Breast epithelium (tissue), 2 donors: ENCODE results near the genes NKX3-2 and CPEB2.

GRCh38 chr4:10724240-10724635 is 39.7 kb upstream of the CLNK start:
- PRO-cap = no peak
- RAMPAGE, long total RNA, 2 experiments = no peak in any of the 2 experiments

GRCh38 chr4:11401126-11401508 is 27.6 kb downstream of the HS3ST1 start:
- PRO-cap = no peak
- RAMPAGE, long total RNA, 2 experiments = no peak in any of the 2 experiments

GRCh38 chr4:11424768-11425480 is 3.8 kb downstream of the HS3ST1 start:
- PRO-cap = no peak
- RAMPAGE, long total RNA, 2 experiments = no peak in any of the 2 experiments

DNA sequence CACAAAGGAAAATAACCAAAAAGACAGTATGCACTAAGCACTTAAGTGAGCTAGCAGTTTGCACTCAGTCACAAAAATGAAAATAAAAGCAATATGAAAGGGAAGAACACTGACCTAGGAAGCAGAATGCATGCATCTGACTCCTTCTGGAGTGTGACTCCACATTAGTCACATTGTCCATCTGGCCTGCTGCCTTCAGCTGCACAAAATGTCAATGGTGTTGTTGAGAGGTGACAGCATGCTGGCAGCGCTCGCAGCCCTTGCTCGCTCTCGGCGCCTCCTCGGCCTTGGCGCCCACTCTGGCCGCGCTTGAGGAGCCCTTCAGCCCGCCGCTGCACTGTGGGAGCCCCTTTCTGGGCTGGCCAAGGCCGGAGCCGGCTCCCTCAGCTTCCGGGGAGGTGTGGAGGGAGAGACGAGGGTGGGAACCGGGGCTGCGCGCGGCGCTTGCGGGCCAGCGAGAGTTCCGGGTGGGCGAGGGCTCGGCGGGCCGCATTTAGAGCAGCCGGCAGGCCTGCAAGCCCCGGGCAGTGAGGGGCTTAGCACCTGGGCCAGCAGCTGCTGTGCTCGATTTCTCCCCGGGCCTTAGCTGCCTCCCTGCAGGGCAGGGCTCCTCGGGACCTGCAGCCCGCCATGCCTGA is 874.8 kb downstream of the RAB28 start:
- PRO-cap = no peak
- RAMPAGE, long total RNA, 2 experiments = no peak in any of the 2 experiments

- PRO-cap = no peak
- RAMPAGE, long total RNA, 2 experiments = no peak in any of the 2 experiments
These were observed 239.7 kb downstream of the RAB28 start for GRCh38 chr4:13244384-13244817.

DNA sequence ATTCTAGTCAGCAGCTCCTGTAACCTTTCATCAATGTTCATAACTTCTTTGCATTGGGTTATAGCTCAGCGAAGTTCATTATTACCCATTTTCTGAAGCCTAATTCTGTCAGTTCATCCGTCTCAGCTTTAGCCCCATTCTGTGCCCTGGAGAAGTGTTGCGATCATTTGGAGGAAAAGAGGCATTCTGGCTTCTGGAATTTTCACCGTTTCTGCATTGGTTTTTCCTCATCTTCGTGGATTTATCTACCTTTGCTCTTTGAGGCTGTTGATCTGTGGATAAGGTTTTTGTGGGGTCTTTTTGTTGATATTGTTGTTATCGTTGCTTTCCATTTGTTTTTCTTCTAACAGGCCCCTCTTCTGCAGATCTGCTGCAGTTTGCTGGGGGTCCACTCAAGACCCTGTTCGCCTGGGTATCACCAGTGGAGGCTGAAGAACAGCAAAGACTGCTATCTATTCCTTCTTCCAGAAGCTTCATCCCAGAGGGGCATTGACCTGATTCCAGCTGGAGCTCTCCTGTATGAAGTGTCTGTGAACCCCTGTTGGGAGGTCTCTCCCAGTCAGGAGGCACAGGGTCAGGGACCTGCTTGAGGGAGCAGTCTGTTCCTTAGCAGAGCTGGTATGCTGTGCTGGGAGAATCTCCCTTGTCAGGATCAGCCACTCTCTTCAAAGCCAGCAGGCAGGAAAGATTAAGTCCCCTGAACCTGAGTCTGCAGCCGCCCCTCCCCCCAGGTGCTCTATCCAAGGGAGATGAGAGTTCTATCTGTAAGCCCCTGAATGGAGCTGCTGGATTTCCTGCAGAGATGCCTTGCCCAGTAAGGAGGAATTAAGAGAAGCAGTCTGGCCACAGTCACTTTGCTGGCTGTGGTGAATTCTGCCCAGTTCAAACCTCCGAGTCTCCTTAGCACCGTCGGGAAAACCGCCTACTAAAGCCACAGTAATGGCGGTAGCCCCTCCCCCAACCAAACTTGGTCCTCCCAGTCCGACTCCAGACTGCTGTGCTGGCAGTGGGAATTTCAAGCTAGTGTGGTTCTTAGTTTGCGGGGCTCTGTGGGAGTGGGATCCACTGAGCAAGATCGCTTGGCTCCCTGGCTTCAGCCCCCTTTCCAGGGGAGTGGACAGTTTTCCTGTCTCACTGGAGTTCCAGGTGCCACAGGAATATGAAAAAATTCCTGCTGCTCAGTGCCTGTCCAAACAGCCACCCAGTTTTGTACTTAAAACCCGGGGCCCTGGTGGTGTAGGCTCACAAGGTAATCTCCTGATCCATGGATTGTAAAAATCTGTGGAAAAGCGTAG is 38.4 kb downstream of the RAB28 start:
- PRO-cap = no peak
- RAMPAGE, long total RNA, 2 experiments = no peak in any of the 2 experiments

- PRO-cap = no peak
- RAMPAGE, long total RNA, 2 experiments = no peak in any of the 2 experiments
These were observed at the start of gene NKX3-2 for GRCh38 chr4:13543842-13544557. NKX3-2 (minus strand) TSS chr4:13544508.

DNA sequence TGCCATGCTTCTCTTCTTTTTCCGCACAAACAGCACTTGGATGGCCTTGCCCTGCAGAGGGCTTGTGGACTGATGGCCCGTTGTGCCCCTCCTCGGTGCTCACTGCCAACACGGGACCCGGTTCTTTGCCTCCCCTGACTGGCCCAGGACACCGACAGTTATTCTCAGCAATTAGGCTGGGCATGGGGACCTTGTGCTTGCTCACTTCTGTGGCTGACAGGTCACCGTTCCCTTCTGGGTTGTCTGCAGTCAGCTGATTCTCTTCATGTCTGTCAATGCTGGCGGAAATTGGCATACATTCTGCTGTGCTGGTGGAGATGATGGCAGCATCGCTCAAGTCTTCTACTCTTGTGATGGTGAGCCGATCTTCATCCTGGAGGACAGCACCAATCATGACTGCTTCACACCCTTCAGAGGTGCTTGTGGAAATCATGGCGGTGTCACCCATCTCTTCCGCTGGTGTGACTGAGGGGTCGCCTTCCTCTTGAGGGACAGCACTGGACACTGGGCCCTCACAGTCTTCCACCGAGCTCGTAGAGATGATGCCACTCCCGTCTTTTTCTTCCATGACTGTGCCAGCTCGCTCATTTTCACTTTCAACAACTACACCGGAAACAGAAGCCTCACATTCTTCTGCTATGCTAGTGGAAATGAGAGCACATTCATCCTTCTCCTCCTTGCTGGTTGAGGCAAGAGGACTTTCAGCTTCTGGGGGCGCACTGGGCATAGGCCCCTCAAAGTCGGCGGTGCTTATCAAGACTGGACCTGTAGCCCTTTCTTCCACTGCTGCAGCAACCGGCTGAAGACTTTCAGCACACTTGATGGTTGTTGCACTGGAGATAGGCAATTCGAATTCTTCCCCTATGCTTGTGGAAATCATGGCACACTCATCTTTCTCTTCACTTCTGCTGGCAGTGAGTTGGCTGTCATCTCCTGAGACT is 27.7 kb downstream of the BOD1L1 start:
- PRO-cap = no peak
- RAMPAGE, long total RNA, 2 experiments = no peak in any of the 2 experiments

DNA sequence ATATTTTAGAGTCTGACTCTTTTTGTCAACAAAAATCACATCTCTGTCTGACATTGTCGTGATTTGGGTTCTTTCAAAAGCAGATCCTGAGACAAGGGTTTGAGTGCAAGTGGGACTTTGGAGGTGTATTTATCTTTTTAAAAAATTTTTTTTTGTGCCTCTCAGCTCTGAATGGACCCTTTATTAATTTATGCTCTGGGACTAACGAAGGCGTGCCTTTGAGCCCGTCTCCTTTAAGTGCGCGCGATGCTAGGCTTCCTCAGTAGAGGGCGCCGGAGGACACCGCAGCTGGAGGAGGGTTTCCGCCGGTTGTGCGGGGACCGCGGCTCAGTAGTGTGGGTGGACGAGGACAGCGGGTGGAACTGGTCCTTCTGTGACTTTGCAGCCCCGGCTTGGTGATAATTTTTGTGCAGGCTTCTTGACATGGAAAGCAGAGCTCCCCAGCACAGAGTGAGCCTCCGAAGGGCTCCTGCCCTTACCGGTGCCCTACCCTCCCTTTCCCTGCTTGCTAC is 26.5 kb upstream of the BOD1L1 start:
- PRO-cap = no peak
- RAMPAGE, long total RNA, 2 experiments = no peak in any of the 2 experiments

DNA sequence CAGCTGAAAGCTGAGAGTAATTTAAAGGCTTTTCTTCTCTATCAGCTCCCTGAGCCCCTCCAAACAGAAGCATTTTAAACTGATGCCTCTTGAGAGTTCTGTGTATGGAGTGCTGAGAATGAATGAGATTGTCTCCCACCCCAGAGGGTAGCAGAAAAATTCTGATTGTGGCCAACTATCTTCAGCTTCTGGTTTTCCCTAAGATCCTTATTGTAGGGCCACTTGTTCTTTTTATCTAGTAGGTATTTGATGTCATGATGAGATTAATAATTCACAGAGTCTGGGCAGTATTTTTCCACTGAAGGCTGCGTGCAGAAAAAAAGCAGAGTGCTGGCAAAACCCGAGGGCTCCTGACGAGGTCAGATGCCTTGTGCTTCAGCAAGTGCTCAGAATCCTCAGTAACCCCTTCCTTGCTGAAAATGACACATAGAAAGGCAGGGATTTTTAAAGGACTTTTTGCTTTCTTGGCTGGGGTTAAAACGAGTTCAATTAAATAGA is 363.7 kb upstream of the BOD1L1 start:
- PRO-cap = no peak
- RAMPAGE, long total RNA, 2 experiments = no peak in any of the 2 experiments

GRCh38 chr4:15002399-15002629 is at the start of gene CPEB2:
CPEB2 (plus strand) TSS chr4:15002481.
- PRO-cap = bidirectional peak, plus-strand start at chr4:15002483, minus-strand start at chr4:15002308
- RAMPAGE, long total RNA, 2 experiments = no peak in any of the 2 experiments

GRCh38 chr4:15007008-15007840 is 4.9 kb downstream of the CPEB2 start:
- PRO-cap = no peak
- RAMPAGE, long total RNA, 2 experiments = no peak in any of the 2 experiments

DNA sequence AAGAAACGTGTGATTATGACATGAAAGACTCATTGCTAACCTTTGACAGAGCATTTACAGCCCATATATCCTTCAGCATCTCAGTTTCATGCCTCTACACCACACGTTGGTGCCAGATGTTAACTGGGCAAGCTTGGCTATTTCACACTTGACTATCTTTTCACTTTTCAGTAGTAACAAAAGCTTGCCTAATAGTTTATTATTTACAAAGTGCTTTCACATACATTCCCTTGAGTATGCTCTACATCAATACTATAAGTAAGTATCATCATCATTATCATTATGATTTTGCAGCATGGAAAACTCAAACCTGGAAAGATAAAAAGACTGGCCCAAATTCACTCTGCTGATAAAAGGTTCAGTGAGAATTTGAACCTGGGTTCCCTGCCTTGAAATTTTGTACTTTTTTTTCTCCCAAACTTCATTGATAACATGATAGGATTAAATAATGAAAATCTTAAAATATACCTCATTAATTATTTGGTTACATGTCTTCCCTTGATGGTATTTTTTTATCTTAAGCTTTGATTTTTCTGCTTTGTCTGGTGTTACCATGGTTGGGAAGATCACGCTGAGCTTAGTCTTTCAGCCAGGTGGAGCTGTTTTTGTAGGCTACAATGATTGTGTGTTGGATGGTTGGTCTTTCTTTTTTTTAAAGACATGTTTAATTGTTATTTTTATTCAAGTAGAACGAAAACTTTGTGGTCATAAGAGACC is 65.0 kb upstream of the C1QTNF7 start:
- PRO-cap = no peak
- RAMPAGE, long total RNA, 2 experiments = no peak in any of the 2 experiments

- PRO-cap = no peak
- RAMPAGE, long total RNA, 2 experiments = no peak in any of the 2 experiments
These were observed 14.5 kb upstream of the CC2D2A start for GRCh38 chr4:15455071-15455684.

DNA sequence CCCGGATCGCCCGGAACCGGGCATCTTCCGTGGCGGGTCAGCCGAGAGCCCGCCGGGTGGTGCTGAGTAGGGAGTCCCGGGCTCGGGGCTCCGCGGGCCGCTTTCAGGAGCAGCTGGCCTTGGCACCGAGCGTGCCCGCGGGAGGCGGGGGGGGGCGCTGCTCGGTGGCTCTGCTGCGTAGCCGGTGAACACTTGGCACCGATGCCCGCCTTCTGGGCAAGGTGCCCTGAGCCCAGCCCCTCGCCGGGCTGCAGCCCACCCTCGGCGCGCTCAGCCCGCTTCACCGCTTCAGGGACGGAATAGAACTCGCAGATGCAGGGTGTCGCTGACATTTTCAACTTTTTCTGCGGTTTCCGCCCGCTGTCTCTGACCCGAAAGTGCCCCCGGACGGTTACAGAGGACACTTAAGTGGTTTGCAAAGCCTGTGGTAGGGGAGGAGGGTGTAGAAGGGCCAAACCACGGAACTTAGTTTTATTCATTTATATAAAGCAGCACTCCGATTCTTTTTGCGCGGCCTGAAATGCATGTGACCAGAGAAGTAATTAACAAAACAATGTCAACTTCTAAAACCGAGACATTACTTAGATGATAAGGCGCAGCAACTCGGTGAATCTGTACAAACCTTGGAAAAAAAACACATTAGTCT is 712 bp downstream of the CD38 start:
- PRO-cap = no peak
- RAMPAGE, long total RNA, 2 experiments = no peak in any of the 2 experiments

DNA sequence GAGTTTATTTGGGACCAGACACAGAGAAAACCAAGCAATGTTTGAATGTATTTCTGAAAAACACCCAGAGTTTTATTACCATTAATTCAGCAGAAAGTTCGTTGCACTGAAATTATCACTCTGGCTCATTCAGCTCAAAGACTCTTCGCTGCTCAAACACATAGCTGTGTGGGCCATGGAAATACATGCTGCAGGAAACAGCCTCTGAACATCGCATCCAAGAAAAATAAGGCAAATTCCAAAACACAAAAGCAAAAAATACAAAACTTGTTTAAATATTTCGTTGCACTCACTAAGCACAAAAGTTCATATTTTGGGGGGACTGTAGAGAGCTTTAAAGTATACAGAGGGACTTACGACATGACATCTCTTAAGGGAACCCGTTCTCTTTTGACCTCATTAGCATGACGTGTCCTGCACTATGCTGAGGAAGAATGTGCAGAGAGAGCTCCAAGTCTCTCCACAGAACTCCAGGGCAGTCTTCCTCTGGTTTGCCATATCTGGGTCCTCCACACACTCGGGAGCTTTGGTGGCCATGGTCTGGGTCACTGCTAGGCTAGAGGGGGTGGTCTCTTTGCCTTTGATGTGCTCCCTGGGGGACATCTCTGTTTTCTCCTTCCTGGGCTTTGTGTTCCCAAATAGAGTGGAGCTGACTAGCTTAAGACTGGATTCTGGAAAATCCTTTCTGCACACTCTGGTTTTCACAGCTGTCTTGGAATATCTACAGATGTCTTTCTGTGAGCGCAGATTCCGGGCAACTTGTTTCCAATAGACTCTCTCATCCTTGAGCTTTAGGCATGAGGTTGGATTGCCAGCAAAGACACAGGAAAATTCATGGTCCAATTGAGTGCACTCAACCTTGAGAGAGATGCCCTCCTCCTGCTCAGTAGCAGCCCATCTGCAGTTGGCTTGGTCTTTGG is 2.8 kb downstream of the FGFBP1 start:
- PRO-cap = no peak
- RAMPAGE, long total RNA, 2 experiments = no peak in any of the 2 experiments

GRCh38 chr4:16032898-16033259 is 50.9 kb downstream of the PROM1 start:
- PRO-cap = no peak
- RAMPAGE, long total RNA, 2 experiments = no peak in any of the 2 experiments

GRCh38 chr4:16118135-16118612 is 34.4 kb upstream of the PROM1 start:
- PRO-cap = no peak
- RAMPAGE, long total RNA, 2 experiments = no peak in any of the 2 experiments

- PRO-cap = no peak
- RAMPAGE, long total RNA, 2 experiments = no peak in any of the 2 experiments
These were observed 1.9 kb downstream of the TAPT1 start for GRCh38 chr4:16224148-16225088.

DNA sequence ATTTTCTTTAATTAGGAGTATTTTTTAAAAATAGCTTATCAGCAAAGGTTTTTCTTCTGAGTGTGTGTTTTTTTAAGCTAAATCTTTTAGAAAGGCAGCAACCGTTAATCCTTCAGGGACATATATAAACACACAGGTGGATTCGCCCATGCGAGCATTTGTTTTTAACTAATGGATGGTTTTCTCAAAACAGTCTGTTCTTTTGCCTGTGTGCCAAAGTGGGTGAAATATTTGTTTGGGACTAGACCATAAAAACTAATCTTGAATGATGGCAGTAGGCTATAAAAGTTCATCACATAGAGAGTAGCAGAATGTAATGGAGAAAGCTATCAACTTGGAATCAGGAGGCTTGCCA is 7.3 kb upstream of the TAPT1 start:
- PRO-cap = no peak
- RAMPAGE, long total RNA, 2 experiments = no peak in any of the 2 experiments